ENCODE measurements around the gene SLC7A14.

DNA sequence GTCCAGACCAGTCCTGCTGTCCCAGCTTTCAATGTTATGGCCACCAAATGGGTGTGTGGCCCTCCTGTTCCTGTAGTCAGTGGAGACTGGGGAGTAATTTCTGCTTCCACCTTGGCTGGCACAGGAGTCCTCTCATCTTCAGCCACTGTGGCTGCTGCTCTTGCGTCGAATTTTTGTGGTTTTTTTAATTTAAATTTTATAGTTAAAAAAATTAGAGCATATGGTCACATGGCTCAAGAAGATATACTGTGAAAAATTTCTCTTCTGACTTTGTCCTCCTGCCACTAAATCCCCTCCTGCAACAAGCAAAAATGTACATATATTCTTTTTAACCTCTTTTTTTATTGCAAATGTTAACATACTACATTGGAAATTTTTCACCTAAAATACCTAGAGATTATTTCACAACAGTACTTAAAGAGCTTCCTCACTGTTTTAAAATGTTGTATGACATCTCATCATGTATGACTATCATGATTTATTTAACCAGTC lies 11.6 kb upstream of the SEC62 start:
- PRO-cap, 3 experiments: no peak in any of the 3 experiments
- RAMPAGE, long total RNA, 2 experiments: no peak in any of the 2 experiments
- RRBS: no CpG with 5 or more reads among the region's 2 CpGs

DNA sequence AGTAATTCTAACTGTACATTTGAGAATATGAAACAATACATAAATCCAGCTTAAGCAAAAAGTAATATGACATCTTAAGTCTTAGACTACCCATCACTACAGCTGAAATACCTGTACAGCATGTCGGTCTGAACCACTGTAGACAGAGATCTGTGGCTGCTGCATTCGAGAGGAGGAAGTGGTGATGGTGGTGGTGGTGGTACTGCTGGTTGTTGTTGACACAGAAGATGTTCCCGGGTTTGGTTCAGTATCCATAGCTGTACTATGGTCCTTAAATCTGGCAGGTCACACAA lies 2.9 kb downstream of the PHC3 start:
- PRO-cap, 3 experiments: no peak in any of the 3 experiments
- RAMPAGE, long total RNA, 2 experiments: no peak in any of the 2 experiments
- RRBS: no CpG with 5 or more reads among the region's 3 CpGs

DNA sequence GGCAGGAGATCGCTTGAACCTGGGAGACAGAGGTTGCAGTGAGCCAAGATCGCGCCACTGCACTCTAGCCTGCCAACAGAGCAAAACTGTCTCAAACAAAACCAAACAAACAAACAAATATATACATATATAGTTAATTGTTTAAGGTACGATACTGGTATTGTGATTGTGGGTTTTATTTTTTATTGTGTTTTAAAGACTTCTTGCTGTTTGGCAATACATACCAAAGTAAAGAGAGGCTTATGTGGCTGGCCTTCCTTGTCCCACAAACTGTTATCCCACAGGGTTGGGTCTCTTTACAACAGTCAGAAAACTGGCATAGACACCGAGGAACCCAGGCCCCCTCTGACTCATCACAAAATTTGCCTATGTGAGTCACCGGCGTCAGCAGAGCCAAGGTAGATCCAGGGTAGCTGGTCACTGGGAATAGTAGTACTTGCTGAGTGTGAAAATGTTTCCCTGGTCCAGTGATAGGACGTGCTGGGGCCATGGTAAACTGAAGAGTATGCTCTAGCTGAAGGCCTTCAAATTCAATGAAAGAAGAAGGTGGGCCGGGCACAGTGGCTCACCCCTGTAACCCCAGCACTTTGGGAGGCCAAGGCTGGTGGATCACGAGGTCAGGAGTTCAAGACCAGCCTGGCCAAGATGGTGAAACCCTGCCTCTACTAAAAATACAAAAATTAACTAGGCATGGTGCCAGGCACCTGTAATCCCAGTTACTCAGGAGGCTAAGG lies 27.2 kb upstream of the SKIL start:
- PRO-cap, 3 experiments: no peak in any of the 3 experiments
- RAMPAGE, long total RNA, 2 experiments: no peak in any of the 2 experiments
- RRBS: no CpG with 5 or more reads among the region's 10 CpGs

DNA sequence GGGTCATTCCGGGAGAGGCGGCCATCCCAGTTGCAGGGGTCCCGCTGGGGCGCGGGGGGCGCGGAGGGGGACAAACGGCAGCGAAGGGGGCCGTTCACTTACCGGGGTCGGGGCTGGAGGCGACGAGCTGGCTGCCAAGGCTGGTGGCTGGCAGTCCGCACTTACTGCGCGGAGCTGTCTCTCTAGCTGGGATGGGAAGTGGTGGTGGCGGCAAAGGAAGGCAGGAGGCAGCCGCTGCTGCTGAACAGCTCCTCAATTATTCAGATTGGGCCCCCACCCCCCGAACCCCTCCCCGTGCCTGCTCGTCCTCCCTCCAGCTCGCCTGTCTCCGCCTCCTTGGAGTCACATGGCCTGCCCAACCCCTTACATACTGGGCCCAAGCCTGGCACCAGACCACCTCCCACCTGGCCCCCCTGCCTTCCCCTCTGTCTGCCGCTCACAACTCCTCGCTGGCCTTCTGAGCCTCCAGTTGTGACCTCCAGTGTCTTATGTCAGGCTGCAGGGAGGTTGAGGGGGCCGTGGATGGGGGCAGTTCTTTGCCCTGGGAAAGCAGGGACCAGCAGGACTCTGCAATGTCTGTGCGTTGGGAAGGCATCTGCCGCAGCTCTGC lies at the start of gene SLC7A14:
Gene SLC7A14 (minus strand): TSS at position 267 of the 610 bp plus-strand sequence.
- PRO-cap, 3 experiments: no peak in any of the 3 experiments
- RAMPAGE, long total RNA, 2 experiments: no peak in any of the 2 experiments
- RRBS: 2% methylated on average over 7 of the region's 29 CpGs

DNA sequence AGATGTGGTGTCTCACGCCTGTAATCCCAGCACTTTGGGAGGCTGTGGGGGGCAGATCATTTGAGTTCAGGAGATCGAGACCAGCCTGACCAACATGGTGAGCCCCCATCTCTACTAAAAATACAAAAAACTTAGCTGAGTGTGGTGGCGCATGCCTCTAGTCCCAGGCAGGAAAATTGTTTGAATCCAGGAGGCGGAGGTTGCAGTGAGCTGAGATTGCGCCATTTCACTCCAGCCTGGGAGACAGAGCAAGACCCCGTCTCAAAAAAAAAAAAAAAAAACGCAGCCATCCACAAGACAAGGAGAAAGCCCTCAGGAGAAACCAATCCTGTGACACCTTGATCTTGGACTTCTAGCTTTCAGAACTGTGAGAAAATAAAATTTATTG lies 40.1 kb upstream of the SLC7A14 start:
- PRO-cap, 3 experiments: peak in 3 of 3 experiments; most common plus-strand start position 269 of the sequence (in 3)
- RAMPAGE, long total RNA, 2 experiments: no peak in any of the 2 experiments
- RRBS: no CpG with 5 or more reads among the region's 7 CpGs

- PRO-cap, 3 experiments: no peak in any of the 3 experiments
- RAMPAGE, long total RNA, 2 experiments: no peak in any of the 2 experiments
- RRBS: no CpG with 5 or more reads among the region's 4 CpGs
Observed at GRCh38 chr3:170689316-170689890, 103.5 kb upstream of the SLC7A14 start.

DNA sequence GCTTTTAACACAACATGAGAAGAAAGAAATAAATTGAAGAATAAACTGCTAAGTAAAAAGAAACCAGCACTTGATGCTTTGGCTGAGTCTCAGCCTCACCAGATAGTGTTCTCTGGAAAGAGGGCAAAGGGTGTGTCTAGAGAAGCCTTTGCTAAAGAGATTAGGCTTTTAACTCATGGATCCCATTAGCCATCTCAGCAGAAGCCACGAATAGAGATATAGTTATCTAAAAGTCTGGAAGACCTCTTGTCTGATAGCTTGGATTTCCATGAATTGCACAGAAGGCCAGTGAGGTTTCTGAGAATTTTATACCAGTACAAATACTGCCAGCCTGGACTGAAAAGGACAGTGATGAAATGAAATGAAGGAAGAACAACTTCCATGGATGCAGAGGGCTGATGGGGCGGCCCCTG lies 91.4 kb downstream of the RPL22L1 start:
- PRO-cap, 3 experiments: no peak in any of the 3 experiments
- RAMPAGE, long total RNA, 2 experiments: no peak in any of the 2 experiments
- RRBS: no CpG with 5 or more reads among the region's 2 CpGs

DNA sequence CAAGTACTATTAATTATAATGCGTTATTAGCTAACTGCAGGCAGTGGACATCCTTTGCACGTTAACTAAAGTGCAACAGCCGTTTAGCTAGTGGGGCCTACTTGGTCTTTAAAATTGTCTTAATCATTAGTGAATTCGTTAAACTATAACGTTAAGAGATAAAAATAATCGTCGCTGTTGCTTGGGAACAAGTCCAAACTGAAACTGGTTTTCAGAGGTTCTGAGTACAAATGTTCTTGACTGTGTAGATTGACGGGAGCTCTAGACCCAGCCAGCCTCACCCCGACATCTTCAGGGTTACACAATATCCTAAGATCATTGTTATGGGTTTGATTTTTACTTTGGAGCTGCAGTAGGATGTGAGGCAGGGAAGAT lies 48.1 kb downstream of the SLC2A2 start:
- PRO-cap, 3 experiments: no peak in any of the 3 experiments
- RAMPAGE, long total RNA, 2 experiments: no peak in any of the 2 experiments
- RRBS: no CpG with 5 or more reads among the region's 9 CpGs

DNA sequence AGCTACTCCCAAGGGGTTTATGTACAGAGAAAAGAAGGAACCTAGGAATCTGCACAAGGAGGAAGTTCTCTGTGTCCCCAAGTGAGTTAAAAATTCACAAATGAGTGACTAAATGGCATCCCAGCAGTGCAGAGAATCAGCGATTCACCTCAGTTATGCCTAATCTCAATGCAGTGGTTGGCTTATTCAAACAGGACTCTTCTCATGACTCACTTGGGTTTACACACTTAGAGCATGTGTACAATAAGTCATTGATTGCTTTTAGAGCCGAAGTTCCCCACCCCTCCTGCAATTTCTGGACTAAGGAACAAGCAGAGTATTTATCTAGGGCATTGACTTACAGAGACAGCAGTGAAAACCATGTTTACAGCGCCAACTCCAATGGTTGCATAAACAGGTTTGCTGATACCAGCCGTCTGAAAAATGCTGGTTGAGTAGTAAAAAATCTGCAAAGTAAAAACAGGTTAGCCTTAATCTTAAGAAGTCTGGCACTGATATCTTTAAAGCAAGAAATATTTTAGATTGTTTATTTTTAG lies 24.2 kb downstream of the SLC2A2 start:
- PRO-cap, 3 experiments: no peak in any of the 3 experiments
- RAMPAGE, long total RNA, 2 experiments: no peak in any of the 2 experiments
- RRBS: no CpG with 5 or more reads among the region's 4 CpGs

GRCh38 chr3:171024109-171024815 lies 2.3 kb downstream of the SLC2A2 start:
- PRO-cap, 3 experiments: no peak in any of the 3 experiments
- RAMPAGE, long total RNA, 2 experiments: no peak in any of the 2 experiments
- RRBS: no CpG with 5 or more reads among the region's 3 CpGs

- PRO-cap, 3 experiments: no peak in any of the 3 experiments
- RAMPAGE, long total RNA, 2 experiments: no peak in any of the 2 experiments
- RRBS: no CpG with 5 or more reads among the region's 5 CpGs
Observed at GRCh38 chr3:171153359-171153997, 127.0 kb upstream of the SLC2A2 start.

DNA sequence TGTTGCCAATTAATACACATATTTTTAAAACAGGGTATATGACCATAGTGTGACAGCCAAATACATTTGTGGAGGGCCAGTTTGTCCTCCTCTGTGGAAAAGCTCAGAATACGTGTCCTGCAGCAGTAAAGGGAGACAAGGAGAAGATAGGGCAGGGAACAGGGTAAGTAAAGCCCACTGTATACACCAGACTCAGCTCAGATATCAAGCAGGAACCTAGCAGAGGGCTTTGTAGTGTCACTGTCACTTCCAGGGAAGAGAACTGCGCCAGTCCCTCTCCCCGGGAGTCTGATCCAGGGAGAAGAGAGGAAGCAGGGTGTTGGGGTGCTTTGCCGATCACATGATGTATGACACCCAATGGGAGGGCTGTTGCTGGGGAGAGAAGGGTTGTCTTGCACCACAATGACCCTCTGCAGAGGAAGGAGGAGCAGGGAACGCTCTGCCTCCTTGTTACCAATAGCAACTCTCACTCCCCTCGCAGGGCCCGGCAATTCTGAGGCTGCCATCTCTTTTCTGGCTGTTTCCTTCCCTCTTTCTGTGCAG lies 147.2 kb upstream of the SLC2A2 start:
- PRO-cap, 3 experiments: peak in 3 of 3 experiments; most common plus-strand start position 415 of the sequence (in 2); most common minus-strand start position 290 of the sequence (in 3)
- RAMPAGE, long total RNA, 2 experiments: no peak in any of the 2 experiments
- RRBS: no CpG with 5 or more reads among the region's 7 CpGs

DNA sequence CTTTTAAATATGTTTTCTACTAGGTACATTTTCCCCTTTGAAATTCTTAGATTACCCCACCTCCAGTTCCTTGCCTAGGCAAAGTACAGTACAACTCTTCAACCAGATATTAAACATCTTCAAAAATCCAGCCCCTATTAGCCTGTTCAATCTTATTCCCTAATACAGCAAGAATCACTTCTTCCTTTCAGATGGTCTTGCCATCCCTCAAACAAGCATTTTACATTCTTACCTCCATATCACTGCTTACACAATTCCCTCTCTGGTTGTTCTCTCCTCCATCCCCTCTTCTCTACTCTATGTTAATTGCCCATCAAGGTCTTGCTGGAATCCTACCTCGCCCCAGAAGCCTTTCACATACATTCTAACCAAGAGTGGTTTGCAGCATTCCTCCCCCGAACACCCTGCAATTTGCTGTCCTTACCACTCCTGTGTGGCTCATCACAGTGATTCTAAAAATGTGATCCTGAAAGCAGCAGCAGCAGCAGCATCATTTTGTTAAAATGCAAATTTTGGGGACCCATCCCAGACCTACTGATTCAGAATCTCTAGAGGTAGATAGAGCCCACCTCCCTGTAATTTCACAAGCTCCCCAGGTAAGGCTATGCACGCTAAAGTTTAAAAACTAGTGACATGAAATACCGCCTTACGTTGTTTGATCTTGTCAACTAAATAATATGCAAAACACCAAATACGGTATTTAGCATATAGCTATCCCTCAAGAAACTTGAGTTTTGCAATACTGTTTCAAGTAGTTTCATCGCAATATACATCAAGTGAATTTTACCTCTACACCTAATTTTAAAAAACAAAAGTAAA lies 30.5 kb downstream of the TNIK start:
- PRO-cap, 3 experiments: no peak in any of the 3 experiments
- RAMPAGE, long total RNA, 2 experiments: no peak in any of the 2 experiments
- RRBS: no CpG with 5 or more reads among the region's 7 CpGs

DNA sequence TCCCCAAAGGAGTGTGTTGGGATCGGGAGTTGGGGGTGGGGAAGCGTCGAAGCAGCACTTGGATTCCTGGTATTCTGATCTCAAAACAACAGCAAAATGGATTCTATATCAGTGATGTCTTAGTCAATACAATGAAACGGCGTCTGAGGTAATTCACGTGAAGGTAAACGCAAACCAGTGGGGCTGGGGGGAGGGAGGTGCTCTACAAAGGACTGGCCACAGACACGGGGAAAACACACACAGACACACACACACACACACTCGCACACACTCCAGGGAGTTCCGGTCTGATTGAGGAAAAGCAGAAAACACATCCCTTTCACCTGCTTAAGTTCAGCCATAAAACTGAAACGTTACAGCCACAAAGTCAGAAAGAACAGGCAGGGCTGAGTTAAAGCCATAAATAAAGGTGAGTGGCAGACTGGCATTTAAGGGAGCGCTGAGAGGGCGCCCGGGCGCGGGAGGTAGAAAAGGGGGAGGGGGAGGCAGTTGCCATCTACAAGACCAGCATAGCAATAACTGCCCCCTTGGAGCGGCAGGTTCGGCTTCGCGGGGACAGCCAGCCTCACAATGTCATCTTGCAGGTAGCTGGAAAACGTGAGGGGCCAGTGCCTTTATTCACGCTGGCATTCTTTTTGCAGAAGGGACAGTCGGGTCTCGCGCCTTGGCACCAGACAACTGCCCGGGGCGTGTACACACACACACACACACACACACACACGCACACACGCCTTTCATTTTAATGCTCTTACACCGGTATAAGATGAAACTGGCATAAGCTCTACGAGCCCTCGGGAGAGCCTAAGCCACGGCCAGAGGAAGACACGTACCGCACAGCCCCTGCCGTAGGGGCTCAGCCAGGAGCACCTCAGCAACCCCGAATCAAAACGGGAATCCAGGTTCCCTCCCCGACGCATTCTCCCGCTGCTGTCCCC lies 955 bp downstream of the TNIK start:
- PRO-cap, 3 experiments: no peak in any of the 3 experiments
- RAMPAGE, long total RNA, 2 experiments: no peak in any of the 2 experiments
- RRBS: 2% methylated on average over 3 of the region's 41 CpGs

DNA sequence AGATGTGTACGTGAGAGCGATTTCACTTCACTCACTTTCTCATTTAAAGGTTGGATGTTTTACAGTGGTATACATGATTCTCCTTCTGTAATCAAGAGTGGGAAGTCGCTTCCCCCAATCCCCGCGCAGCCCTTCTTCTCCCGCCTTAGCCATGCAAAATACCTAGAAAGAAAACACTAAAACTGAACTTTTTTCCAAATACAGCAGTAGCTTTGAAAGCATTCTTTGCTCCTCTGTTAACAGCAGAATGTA lies 1.1 kb upstream of the TNIK start:
- PRO-cap, 3 experiments: no peak in any of the 3 experiments
- RAMPAGE, long total RNA, 2 experiments: no peak in any of the 2 experiments
- RRBS: no CpG with 5 or more reads among the region's 6 CpGs

GRCh38 chr3:171654829-171655258 lies 155.4 kb downstream of the PLD1 start:
- PRO-cap, 3 experiments: no peak in any of the 3 experiments
- RAMPAGE, long total RNA, 2 experiments: no peak in any of the 2 experiments
- RRBS: no CpG with 5 or more reads among the region's 2 CpGs

DNA sequence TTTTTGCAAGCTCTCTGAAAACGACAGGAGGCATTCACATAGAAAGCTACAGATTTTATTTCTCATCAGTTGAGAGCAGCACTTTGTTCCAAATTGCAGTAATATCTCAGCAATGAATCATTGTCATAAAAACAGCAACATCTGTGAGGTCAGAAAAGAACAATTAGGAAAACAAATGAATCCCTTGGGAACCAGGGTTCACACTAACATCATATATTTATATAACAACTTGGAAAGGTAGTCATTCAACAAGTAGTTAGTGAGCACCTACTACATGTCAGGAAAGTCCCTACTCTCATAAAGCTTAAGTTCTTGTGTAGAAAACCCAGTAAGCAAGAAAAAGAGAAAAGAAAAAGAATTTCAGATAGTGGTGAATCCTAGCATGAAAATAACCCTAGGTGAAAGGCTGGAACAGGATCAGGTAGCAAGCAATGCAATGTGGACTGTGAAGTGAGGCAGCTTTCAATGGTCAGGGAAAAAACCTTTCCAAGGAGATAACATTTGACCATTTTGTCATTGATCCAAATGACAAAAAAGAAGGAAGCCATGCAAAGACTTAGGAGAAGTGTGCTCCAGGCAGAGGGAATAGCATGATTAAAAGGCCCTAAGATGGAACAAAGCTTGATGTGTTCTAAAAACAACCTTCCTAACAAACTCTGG lies 8.2 kb downstream of the PLD1 start:
- PRO-cap, 3 experiments: no peak in any of the 3 experiments
- RAMPAGE, long total RNA, 2 experiments: no peak in any of the 2 experiments
- RRBS: no CpG with 5 or more reads among the region's 1 CpG

DNA sequence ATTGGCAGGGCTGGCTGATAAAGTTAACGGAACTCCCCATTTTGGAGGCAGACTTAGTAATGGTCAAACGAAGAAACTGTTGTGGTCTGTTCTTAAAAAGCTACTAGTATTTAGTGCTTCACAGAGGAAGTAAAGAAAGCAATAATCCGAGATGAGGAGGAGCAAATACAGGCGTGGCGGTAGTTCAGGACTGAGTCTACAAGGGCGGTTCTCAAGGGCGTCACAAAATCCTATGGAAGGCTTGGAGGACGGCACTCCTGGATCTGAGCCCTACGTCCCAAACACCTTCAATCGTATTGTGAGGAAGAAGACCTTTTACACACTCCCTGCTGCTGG lies 827 bp downstream of the PLD1 start:
- PRO-cap, 3 experiments: peak in 3 of 3 experiments; most common plus-strand start position 225 of the sequence (in 2); most common minus-strand start position 198 of the sequence (in 1)
- RAMPAGE, long total RNA, 2 experiments: no peak in any of the 2 experiments
- RRBS: no CpG with 5 or more reads among the region's 10 CpGs

DNA sequence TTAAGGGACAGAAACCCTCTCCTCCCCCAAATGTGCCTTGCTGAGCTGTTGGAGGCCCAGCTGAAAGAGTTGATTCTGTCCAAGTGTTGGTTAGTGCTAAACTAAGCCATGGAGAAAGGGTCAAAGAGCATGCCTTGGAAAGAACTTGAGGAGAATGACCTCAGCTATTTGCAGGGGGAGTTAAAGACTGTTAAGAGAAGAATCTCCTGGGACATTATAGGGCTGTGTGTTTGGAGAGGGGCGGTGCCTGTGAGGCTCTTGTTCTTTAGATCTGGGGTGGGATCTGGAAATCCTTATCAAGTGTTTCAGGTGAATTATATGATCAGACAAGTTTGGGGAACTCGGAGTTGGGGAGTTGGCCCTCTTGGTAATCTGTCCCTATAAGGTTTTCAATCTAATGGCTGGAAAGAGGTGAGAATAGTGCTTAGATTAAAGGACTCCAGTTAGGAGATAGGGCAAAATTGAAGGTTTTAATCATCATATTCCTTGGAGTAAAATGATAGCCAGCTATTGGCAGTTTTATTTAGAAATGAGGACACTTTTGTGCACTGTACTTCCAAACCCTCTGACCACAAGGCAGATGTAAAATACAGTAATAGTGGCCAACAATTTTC lies 13.1 kb downstream of the FNDC3B start:
- PRO-cap, 3 experiments: no peak in any of the 3 experiments
- RAMPAGE, long total RNA, 2 experiments: no peak in any of the 2 experiments
- RRBS: no CpG with 5 or more reads among the region's 2 CpGs

DNA sequence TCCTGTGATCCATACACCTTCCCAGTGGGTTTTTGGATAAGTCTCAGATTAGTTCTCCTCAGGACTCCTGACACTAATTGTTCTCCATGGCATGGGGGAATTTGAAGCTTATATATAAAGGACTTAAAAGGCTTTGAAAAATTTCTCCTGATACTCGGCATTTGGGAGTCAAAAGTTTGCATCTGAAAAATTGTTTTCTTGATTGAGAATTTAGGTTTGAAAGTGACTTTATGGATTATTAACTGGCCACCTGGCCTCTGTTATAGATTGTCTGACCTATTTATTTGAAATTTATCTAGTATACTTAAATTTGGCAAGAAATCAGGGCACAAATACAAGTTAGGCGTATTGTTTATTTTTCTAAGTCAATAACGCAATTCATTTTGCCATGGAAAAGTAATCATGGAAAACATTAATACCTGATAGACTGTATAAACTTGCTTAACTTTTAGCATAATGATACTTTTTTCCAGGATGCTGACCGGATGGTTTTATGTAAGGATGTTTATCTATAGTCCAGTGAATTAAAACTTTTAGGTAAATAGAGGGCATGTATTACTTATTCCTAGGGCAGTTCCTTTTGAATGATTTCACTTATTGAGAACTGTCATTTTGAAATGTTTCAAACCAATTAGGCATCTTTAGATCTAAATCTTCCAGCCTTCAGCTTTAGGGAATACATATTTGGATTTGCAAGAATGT lies 20.1 kb downstream of the FNDC3B start:
- PRO-cap, 3 experiments: no peak in any of the 3 experiments
- RAMPAGE, long total RNA, 2 experiments: no peak in any of the 2 experiments
- RRBS: no CpG with 5 or more reads among the region's 4 CpGs